A172 (cell line): ENCODE measurements around a stretch of chr6.

DNA sequence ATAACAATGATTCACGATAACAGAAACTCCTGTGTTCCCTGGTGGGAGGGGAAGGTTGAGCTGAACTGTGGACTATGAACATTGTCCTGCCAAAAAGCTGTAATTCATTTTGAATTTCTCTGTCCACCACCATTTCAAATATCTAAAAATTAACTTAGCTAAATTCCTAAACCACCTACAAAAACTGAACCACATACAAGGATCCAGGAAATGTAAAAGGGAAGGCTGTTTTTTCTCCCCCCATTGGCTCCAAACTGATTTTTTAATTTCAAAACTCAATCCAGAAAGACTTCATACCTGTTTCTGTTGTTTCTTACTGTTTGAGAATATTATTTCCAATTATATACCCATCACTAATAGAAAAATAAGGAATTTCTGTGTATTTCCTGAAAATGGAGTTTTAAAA, 7.5 kb downstream of the TPMT start:
- RAMPAGE, long total RNA: no peak

DNA sequence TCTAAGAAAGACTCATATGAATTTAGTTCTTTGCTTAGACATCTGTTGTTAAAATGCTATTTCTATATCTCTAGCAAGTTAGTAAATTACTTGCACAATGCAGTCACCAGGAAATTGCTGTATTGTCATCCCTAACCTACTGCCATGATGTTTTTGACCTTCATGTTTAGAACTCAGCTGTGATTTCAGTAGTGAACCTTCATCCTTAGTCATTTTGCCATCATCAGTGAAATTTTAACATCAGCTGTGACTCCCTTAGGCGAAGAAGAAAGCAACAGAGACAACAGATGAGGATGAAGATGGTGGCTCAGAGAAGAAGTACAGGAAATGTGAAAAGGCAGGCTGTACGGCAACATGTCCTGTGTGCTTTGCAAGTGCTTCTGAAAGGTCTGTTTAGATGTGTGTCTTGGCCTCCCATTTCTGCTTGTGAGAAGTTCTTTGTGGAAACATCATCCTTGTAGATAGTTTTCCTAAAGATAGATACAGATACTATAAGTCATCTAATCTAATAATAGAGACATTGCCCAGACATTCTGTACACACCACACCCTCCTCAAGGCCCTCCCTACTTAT, 5.9 kb downstream of the KDM1B start:
- RAMPAGE, long total RNA: no peak

GRCh38 chr6:18209730-18210359, 54.5 kb downstream of the DEK start:
- RAMPAGE, long total RNA: no peak

- RAMPAGE, long total RNA: no peak
Observed at GRCh38 chr6:18477138-18478066, 90.3 kb downstream of the RNF144B start.

DNA sequence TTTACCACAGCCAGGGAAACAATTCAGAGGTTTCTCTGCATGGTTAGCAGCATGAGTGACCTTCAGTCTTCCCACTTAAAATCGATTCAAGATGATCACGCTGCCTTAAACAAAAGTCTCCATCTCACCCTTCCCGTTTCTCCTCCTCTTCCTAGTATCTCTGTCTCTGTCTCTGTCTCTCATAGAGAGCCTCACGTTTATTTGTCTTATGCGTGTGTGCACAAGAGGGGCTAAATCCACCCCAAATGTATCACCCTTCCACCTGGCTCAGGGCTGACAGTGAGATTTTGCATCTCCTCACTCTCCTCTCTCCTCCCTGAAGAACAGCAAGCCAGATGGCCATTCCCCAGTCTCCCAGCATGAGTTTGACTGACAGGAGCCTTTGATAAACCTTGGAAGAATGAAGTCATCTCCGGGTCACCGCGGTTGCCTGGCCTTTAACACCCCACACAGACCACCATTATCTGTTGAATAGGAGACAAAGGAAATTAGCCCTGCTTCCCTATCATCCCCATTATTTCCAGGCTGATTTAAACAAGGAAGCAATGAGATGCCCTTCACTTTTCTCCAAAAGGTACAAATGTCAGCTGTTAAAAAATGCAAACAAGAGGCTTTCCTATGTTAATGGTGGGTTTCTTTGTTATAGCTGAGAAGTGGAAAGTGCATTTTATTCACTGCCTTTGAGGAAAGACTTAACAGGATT, 525.0 kb upstream of the ID4 start:
- RAMPAGE, long total RNA: no peak

DNA sequence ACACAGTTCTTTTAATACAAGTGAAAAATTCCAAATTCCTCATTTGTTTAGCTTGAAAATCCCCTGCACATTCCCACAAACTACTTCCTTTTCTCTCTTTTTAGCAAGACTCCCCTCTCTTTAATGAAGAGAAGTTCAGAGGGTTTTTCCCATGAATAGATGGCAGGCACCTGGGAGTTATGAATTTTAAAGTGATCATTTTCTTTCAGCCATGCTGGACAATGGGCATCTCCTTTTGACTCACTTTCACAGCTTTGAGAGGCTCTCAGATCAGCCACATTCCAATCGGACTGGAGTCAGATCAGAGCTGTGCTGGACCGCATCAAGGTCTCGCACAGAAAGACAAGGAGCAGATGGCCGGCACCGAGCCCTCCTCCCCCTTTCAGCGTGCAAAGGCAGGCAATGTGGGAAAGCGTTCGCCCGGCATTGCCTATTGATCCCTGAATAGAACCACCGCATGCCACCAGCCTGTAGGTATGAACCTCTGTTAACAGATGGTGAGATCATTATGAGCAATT, 117.7 kb upstream of the ID4 start:
- RAMPAGE, long total RNA: no peak

DNA sequence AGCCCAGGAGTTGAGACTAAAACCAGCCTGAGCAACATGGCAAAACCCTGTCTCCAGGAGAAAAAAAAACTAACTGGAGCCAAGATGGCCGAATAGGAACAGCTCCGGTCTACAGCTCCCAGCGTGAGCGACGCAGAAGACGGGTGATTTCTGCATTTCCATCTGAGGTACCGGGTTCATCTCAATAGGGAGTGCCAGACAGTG, 72.5 kb upstream of the ID4 start:
- RAMPAGE, long total RNA: no peak

DNA sequence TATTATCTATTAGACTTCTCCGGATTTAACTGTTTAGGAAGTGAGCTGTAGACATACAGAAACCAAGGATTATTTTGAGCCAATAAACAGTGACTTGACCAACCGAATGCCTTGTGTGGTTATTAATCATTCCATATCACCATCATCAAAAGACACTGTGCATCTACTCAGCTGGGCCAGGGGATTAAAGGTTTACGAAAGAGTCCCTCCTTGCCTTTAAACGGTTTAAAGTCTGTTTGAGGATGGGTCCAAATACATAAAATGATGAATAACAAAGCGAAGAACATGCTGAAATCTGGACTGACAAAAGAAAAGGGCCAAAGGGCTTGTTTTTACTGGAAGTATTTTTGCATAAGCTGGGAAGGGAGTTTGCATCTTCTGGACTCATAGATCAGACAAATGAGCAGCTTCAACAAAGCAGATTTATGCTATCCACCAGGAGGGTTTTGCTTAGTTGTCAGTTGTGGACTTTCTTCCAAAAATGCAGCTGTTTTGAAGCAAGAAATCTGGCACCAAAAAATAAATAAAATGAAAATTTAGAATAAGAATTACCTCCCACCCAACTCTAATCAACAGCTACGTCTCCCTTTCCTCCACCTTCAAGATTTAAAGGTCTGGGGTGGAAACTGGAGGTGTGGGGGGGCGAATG, 33.6 kb upstream of the ID4 start:
- RAMPAGE, long total RNA: no peak

DNA sequence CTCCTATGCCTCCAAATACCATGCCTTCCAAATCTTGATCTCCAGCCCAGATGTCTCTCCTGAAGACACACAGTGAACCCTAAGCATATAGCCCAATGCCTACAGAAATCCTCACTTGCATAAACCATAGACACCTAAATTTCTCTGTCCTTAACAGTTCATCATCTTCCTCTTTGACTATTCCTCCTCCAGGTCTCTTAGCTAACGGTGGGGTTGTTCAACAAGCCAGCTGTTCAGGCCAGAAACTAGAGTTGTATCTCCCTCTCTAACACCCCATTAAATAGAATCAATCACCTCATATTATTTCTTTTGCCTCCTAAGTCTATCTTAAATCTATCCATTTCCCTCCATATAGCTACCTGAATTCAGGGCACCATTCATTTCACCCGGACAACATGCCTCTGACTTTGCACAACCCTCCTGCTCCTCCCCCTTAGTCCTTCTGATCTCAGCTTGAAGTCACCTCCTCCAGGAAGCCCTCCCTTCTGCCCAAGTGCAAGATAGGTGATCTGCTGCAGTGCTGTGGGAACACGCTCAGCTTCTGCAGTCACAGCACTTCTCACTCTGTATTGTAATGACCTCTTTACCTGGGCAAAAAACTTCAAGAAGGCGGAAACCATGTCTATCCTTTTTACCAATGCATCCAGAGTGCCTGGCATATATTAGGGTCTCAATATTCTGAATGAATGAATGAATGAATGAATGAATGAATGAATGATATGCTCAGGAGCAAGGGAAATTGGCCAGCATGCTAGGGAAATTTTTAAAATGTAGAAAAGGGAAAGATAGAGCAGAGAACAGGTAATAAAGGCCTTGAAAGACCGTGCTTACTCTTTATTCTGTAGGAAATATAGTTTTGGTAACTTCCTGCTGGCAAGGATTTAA, 41.8 kb downstream of the MBOAT1 start:
- RAMPAGE, long total RNA: no peak

GRCh38 chr6:20564737-20565283, 30.6 kb downstream of the CDKAL1 start:
- RAMPAGE, long total RNA: no peak

GRCh38 chr6:20875880-20876606, 341.8 kb downstream of the CDKAL1 start:
- RAMPAGE, long total RNA: no peak

DNA sequence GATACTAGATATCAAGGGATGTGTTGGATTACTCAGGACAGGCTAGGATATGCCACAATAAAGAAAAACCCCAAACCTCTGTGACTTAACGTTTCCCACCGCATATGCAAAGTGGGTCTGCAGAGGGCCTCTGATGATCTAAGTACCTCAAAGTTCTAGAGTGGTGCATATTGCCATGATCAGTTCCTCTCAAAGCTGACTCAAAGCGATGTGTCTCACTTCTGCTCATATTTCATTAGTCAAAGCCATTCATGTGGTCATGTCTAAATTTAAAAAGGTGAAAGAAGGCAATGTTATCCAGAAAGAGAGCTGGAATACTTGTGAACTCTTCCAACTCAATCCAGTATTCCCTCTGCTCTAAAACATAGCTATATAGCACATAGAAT, 155.0 kb upstream of the SOX4 start:
- RAMPAGE, long total RNA: no peak

DNA sequence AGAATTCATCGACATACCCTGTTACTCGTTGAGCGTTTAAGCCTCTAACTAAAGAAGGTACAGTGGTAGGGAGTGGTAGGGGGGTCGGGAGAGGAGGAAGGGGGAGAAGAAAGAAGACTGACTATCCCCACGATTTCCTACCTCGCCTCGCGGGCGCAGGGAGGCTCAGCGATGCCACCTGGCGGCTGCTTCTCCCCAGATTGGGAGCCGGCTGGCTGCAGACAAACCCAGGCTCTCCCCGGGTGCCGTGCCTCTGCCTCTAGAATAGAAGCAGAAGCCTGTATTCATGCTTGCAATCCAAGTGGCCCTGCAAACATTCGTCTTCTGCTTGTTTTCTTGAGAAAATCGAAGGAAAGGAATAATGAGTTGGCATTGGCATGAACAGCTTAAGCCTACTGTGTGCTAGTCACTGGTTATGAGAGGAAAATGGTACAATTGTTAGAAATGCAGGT, 4.3 kb upstream of the SOX4 start:
- RAMPAGE, long total RNA: no peak

DNA sequence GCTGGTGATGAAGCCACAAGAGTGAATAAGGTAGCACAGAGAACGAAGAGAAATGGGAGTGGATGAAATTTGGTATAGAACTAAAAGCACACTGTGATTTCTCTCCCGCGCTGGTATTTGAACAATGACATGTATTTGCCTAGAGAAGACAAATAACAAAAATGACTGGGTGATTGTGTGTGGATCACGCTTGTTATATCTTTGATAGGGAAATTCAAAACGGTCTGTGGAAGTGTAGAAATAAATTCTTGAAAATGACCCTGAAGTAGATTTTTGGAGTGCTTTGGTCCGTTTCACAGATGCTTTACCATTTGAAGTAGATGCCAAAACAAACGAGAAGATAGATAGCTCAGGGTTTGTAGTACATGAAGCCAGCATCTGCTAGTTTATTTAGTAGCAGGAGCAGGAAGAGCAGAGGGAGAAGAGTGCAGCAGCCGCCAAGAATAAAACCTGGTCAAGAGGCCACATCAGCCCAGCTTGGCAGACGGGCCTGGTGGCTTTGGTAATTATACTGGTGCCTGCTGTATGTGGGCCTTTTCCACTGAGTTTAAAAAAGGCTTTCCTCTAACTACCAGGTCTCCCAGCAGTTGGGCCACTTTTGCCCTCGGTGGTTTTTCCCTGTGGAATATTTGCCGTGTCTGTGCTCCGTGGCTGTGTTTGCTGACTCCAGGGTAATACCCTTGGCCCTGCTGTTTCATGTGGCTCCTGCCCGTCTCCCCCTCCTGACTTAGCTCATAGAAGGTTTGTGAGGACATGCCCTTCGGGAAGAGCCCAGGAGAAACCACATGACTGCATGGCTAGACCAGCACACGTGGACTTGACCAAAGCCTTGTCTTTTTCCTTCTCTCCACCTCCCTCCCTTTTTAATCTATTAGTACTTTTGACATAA, 293.9 kb downstream of the SOX4 start:
- RAMPAGE, long total RNA: no peak

GRCh38 chr6:22036306-22036653, 260.6 kb downstream of the PRL start:
- RAMPAGE, long total RNA: no peak

DNA sequence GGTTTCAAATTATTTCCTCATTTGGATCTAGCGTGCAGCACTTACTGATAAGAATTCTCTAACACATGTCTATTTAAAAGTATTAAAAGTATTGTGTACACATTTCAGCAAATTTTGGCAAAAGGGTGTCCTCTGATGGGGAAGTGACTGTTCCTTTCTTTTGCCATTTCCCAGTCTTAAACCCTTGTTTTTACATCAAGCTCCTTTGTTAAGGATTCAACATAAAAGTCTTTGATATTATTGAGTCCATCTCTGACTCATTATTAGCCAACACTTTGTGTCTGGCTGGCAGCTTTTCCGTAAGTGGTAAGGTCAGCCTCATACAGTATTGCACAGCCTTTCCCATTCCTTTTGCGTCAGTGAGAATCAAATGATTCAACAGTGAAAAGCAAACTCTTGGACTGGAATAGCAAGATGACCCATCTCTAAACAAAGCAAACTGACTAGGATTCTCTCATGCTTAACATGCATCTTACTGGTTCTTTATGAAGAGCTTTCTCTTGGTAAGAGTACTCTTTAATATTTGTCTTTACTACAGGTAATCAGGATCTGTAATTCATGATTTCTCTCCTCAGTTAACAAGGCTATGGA, 183.8 kb downstream of the PRL start:
- RAMPAGE, long total RNA: no peak

DNA sequence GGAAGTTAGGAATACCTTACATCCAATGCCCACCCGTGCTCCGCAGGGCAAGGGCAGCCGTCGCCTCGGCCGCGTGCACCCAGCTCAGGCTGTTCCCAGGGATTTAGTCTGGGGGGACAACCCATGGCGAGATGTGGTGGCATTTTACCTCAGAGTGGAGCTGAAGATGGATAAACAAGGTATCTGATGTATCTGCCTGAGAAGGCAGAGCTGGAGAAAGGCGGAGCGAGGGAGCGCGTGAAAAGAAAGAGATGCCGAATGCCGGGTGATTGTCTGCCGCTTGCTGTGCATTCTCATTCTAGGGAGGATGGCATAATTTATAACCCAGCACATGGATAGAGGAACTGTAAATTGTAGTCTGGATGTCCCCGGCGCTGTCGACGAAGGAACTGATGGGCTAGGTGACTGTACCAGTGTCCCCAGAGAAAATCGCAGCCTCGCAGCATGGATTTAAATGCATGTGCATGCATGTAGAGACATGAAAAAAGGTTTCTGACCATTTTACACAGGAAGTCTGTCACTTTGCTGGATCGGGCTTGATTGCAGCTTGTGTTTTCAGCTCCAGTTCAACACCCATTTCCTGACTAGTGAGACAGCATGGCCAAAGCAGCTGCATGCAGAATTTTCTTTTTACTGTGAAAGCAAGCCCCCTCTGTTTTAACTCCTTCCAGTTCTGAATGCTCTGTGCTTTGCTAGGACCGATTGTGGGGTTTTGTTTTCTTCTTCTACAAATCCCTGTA, 149.8 kb downstream of the PRL start:
- RAMPAGE, long total RNA: no peak

DNA sequence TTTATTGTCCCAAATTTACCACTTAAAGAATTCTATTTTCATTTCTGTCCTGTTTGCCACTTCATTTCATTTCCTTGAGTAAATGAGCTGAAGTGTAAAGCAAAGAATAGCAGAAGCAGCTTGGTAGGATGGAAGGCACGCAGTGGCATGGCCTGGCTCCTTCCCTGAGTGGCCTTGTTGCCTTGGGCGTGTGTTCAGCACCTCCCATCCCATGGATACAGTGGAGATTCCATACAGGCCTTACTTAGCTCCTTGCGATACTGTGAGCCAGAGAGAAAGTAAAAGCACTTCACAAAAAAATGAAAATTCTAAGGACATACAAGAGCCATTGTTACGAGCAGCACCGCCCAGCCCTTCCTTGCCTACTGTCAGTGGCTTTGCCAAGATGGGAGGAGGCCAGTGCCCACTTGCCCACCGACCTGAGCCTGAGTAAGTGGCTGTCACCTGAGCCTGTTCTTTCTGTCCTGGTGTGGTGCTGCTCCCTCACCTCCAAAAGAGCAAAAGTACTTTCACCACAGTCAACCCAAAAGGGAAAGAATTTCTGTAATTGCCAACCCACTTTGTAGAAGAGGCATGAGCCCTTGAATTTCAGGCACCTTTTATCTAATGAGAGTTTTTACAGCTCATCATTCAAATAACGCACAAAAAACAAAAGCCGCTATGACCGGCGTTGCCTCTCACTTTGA, 39.7 kb downstream of the ALDH5A1 start:
- RAMPAGE, long total RNA: no peak

- RAMPAGE, long total RNA: no peak
Observed at GRCh38 chr6:24613788-24614582, 32.0 kb downstream of the KIAA0319 start.

- RAMPAGE, long total RNA: no peak
Observed at GRCh38 chr6:24646723-24647074, 708 bp upstream of the KIAA0319 start.